Parietal lobe (tissue), 2 donors: ENCODE measurements around a stretch of chr2.

GRCh38 chr2:197503697-197504104 lies 3.5 kb downstream of the HSPE1 start:
- RAMPAGE, long total RNA = no peak

DNA sequence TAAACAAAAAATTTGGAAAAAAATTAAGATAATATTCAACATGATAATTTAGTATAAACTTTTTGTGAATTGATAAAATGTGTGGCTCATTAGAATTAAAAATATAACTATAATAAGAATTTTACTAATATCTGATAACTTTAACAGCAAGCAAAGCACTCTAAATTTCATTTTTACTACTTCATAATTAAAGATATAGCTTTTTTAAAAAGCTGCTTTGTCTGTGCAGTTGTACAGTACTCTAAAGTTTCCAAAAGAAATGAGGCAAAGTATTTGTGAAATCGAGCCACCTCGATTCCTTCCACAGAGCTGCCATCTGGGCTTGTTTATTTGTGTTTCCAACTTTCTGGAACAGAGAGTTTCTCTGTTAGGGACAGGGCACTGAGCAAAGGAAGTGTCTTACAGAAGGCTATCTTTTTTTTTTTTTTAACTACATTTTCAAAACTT lies 986 bp downstream of the RFTN2 start:
- RAMPAGE, long total RNA = no peak

- RAMPAGE, long total RNA = no peak
Observed at GRCh38 chr2:197705103-197705323, 156 bp upstream of the MARS2 start.

GRCh38 chr2:198103836-198104373 lies 299.5 kb downstream of the PLCL1 start:
- RAMPAGE, long total RNA = no peak

- RAMPAGE, long total RNA = no peak
Observed at GRCh38 chr2:198494909-198495362, 690.5 kb downstream of the PLCL1 start.

DNA sequence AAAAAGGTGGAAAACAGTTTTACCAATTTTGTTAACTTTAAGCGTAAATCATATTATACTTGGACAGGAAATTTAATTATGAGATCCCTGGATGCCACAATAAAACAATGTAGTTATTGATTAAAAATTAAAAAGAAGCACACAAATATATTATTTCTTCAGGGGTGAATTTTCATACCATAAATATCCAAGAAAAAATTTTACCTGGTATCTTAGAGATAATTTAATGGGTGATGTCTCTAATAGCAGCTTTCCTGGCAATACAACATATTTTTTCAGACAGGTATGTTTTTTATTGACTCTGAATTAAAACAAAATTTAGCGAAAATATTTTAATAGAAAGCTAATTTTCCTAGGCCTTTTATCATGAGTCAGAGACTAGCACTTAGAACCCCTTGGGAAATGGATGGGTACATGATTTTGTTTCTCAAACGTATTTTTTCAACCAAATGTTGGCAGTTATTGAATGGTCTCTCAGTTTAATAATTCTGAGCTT lies 750.7 kb downstream of the PLCL1 start:
- RAMPAGE, long total RNA = no peak

DNA sequence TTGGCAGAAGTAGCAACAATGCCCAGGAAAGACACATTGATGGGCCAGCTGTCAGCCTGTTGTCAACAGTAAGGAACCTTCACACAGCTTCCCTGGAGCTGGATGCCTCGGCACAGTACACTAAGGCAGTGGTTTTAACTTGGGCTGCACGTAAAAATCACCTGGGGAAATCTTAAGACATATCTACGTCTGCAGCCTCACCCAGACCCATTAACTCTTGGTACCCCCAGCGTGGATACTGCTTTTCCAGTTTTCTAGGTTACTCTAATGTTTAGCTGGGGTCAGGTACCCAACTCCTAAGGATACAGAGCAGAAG lies 679.8 kb downstream of the SATB2 start:
- RAMPAGE, long total RNA = no peak

DNA sequence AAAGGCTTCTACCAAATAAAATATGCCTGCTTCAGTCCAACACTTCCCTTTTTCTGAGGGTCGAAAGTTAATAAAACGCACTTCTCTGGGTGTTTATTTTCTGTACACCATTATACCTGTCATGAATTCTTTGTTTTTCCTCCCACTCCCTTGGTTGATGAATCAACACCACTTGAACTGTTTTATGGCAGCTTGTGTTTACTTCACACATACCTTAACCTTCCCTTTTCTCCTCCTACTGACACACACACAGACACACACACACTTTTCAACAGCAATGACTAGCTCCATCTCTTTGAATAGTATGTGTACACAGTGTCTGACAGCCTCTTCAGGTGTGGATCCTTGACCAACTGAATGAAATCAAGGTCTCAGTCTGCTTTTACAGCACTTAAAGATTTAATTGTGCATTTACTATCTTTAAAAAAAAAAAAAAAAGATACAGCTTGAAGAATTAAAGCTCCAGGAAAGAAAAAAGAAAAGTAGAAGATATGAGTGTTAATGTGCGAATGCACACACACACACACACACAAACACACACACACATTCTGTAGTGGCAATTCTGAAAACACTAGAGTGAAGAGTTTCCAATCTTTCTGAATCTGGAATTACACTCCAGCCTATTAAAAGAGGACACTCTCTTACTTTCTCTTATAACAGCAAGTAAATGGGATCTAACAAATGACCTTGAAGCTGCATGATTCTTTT lies 91.2 kb downstream of the SATB2 start:
- RAMPAGE, long total RNA = no peak

DNA sequence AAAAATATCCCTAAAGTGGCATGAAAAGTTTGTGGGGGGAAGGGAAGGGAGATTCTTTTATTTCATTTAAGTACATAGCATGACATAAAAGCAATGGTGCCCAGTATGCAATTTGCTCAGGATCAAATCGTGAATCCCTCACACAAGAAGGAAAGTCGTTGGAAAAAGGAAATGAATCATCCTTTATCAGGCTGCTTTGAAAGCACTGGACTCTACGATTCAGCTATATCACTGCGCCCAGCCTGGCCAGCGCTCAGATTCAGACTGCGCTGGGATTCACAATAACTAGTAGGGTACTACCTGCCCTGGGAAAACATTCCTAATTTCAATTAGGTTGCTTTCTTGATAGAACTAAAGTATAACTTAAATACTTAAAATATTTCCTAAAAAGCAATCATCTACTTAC lies 25.8 kb downstream of the SATB2 start:
- RAMPAGE, long total RNA = no peak

- RAMPAGE, long total RNA = no peak
Observed at GRCh38 chr2:199926249-199927287, 15.5 kb downstream of the C2orf69 start.

DNA sequence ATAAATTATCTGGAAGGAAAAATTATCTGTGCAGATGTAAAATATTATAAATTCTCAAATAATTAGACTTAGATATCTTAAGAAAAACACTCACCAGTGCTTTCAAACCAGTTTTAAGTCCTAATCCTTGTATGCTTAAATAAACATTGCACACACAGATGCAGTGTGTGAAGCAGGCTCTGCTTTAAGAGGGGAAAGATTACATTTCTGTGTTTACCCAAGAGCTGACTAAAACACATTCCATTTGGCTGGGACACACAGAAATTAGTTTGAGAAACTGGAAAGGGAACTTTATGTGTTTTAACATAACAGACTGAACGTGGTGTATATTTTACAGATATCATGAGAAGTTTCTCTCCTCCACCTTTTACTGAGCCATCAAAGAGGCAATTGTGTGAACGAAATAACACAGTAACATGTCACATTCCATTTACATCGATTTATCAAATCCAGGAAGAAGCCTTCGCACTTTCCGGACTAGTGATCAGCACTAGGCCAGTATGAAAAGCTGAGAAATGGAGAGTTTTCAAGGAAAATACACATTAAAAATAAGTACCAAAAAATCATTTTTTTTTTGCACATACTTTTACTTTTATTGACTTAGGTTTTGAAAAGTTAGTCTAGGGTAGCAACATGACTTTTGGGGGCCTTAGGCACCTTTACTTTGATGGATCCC lies 121.9 kb downstream of the MAIP1 start:
- RAMPAGE, long total RNA = no peak

DNA sequence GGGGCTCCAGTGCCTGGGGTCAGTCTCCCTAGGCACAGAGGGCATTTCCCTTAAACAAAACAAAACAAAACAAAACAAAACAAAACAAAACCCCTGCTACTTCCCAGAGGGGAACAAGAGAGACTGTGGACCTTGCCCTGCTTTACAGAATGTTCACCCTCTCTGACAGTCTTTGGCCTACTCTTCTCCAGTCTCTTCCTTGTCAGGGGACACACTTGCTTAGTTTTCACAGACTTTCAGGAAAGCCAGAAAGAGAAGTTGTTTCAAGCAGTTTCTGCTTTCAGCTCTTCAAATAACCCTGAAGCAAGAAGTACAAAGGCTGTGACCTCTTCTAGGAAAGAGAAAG lies 143.1 kb upstream of the SPATS2L start:
- RAMPAGE, long total RNA = no peak

- RAMPAGE, long total RNA = no peak
Observed at GRCh38 chr2:200383460-200383792, 76.9 kb downstream of the SPATS2L start.

DNA sequence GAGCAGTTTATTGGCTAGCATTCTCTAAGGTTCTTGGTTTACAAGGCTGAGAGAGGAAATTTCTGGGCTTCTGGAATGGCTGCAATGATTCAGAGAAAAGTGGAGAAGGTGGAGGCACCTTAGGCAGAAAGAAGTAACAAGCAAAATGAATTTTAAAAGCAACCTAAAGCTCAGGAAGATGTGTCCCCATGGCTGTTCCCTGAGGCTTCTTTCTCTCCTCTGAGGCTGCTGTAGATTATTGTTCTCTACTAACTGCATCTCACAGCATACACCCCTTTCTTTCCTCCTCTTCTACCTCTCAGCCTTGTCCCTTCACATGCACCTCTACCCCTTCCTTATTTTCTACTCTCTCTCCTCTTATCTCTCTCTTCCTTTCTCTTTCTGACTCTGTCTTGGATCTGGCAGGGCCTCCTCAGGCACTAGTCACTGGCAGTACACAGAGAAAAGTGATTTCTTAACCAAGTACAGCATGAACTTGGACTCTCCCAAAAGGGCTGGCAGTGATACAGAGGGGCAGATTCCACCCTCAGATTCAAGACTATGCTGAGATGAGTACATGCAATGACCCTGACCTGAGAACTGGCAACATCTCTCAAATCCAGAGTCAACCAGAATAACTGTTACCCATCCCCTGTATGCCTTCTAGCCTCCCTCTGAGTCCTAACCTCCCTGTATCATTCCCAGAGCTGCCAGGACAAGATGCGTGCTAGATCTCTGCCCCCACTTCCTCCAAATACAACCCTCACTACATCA lies 4.2 kb downstream of the AOX1 start:
- RAMPAGE, long total RNA = no peak

GRCh38 chr2:200608935-200609501 lies 23.2 kb downstream of the AOX1 start:
- RAMPAGE, long total RNA = no peak

GRCh38 chr2:200614172-200614847 lies 28.5 kb downstream of the AOX1 start:
- RAMPAGE, long total RNA = no peak

- RAMPAGE, long total RNA = no peak
Observed at GRCh38 chr2:200829057-200829721, 17.5 kb downstream of the BZW1 start.

GRCh38 chr2:200857322-200858470 lies 6.8 kb downstream of the CLK1 start:
- RAMPAGE, long total RNA = no peak

- RAMPAGE, long total RNA = no peak
Observed at GRCh38 chr2:201128934-201129976, 13.3 kb downstream of the CFLAR start.

DNA sequence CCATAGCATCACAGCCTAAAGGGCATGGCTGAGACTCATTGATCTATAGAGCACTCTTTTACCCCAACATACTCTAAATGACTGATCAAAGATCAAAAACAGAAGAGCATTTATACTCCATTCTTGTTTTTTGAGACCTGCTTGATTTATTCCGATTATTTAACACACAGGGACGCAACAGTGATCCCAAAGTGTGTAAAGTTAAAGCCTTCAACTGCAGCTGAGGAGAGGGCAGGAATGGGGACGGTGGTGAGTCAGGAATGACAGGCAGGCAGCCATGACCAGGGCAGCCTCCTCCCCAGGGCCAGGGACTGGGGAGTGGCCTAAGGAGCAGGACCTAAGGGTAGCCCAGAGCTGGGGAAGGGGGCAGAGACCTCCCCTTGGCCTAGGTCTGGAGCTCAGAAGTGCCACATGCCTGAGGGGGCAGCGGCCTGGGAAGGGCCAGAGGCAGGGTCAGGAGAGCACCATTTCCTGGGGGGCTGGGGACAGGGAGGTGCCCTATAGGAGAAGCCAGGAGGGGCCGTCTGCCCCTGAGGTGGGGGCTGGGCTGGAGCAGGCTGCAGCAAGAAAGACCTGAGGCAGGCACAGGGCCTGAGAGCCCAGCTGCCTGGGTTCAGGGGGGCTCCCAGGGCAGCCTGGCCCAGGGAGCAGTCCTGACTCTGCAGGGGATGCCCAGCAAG lies 20.9 kb downstream of the CFLAR start:
- RAMPAGE, long total RNA = no peak